SK-MEL-5 (cell line): ENCODE measurements around the genes SRBD1 and PRKCE.

GRCh38 chr2:45567828-45568490 is 43.1 kb downstream of the SRBD1 start:
RAMPAGE:
- cytosol, long total RNA, result no peak
- long total RNA, result no peak
- nucleus, long total RNA, result no peak

GRCh38 chr2:45610386-45611588 is at the start of gene SRBD1:
Gene SRBD1, minus strand, starts transcription at chr2:45611267.
RAMPAGE:
- cytosol, long total RNA, result start-site peak on the minus strand at chr2:45611242-45611274, 1,048 and 838 reads in 2 replicates
- long total RNA, result start-site peak on the minus strand at chr2:45611245-45611274, 620 and 160 reads in 2 replicates
- nucleus, long total RNA, result no peak

DNA sequence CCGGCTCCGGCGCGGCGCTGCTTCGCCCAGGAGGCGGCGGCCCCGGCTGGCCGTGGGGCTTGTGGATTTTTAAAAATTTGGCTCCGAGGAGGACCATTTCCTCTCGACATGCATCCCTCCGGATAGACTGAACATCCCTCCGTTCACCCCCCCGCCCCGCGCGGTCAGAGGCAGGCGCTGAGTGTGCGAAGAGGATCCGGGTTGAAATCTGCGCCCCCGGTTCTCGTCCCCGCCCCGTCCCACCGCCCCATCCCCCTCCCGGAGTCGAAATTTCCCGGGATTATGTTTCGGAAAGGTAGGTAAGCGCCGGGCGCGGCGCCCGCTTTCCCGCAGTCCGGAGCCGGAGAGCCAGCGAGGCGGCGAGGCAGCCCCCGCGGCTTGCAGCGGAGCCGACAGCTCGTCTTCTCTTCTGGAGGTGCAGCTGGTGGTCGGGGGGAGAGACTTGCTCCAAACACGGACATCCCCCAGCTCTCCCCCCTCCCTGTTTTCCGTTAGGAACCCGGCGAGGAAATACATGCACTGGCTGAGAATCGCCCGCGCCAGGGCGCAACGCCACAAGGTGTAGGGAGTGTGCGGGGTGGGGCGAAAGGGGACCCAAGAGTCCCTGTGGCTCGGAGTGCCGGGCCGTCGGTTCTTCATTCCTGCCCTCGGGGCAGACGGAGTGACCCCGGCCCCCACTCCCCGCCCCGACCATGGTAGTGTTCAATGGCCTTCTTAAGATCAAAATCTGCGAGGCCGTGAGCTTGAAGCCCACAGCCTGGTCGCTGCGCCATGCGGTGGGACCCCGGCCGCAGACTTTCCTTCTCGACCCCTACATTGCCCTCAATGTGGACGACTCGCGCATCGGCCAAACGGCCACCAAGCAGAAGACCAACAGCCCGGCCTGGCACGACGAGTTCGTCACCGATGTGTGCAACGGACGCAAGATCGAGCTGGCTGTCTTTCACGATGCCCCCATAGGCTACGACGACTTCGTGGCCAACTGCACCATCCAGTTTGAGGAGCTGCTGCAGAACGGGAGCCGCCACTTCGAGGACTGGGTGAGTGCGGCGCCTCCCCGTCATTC is at the start of gene PRKCE:
Gene PRKCE (plus strand): TSS at position 267 of the 1,066 bp plus-strand sequence.
RAMPAGE:
- cytosol, long total RNA, result no peak
- long total RNA, result no peak
- nucleus, long total RNA, result no peak

RAMPAGE:
- cytosol, long total RNA, result no peak
- long total RNA, result no peak
- nucleus, long total RNA, result no peak
Measured at GRCh38 chr2:45693148-45693845, 41.8 kb downstream of the PRKCE start.

RAMPAGE:
- cytosol, long total RNA, result no peak
- long total RNA, result no peak
- nucleus, long total RNA, result no peak
Measured at GRCh38 chr2:45715812-45716665, 64.6 kb downstream of the PRKCE start.

DNA sequence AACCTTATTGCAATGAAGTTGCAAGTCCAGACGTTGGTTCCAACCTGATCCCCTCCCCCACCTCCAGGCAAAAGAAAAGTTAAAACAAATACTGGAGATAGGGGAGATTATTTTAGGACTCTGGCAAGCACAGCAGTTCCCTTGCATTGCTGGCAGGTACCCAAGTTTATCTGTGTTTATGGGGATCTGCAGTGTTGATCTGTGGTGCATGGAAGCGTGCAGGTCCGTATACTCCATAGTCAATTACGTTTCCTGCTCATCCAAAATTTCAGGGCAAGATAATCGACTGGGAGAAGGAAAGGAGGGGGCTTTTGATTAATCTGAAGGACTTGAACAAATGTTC is 114.5 kb downstream of the PRKCE start:
RAMPAGE:
- cytosol, long total RNA, result no peak
- long total RNA, result no peak
- nucleus, long total RNA, result no peak

GRCh38 chr2:45794115-45794635 is 142.7 kb downstream of the PRKCE start:
RAMPAGE:
- cytosol, long total RNA, result no peak
- long total RNA, result no peak
- nucleus, long total RNA, result no peak

DNA sequence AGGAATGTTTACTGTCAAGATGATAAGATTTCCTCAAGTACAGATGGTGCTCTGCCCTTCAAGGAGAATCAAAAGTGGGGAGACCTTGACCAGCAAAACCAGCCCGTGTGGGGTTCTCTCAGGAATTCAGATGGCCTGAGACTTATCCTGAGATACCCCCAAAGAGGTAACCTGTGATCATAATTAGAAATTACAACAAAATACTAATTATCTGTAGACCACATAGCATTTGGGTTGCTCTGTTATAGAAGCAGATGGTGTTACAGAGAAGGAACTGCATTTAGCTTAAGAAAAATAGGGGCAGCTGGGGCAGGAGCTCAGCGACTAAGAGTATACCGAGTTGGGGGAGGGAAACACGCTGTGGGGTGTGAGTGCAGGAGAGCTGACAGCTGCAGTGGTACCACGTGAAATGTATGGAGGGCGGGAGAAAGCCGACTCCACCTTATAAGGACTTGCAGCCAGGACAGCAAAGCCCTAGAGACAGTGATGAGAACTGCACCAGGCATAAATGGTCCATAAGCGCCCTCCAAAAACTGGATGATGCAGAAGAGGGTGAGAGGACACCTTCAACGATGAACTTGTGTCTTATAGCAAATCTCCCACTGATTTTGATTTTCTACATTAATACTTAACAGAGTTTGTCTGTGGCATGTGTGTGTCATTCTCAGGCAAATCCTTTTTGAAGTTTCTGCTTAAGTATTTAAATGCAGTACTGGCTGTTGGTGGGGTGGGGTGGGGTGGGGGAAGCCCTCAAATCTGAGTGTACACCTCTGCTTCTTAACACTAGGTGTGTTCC is 237.6 kb downstream of the PRKCE start:
RAMPAGE:
- cytosol, long total RNA, result no peak
- long total RNA, result no peak
- nucleus, long total RNA, result no peak

DNA sequence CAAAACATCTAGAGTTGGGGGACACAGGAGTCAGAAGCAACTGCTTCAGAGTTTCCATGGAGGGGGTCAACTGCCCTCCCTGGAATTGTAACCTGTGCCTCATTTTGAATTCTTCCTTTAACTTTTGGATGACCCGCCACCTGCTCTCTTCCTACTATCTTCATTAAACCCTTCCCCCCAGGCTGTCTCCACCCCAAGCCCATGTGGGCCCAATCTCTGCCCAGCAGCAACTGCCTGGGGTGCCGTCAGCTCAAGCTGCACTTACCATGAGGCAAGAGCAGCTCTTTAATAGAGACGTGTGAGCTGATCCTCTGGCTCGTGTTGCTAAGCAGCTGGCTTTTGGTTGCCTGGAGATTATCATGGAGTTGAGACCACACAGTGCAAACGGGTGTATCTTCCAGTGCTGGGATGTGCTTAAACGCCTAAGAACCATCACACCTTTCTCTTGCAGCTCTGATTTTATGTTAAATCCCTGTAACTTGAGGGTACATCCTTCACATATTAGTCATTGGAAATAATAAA is 271.0 kb downstream of the PRKCE start:
RAMPAGE:
- cytosol, long total RNA, result no peak
- long total RNA, result no peak
- nucleus, long total RNA, result no peak

DNA sequence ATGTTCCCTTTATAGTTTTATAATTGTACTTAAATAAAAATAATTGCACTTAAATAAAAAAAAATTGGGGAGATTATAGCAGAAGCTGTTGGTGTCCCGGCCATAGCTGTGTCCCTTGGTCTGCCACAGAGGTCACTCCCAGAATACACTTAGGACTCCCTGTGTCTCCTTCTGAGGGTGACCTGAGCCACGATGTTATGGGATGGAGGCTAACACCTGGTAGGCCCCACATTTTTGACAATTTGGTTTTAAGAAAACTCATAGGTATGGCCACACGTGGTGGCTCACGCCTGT is 285.6 kb downstream of the PRKCE start:
RAMPAGE:
- cytosol, long total RNA, result no peak
- long total RNA, result no peak
- nucleus, long total RNA, result no peak

DNA sequence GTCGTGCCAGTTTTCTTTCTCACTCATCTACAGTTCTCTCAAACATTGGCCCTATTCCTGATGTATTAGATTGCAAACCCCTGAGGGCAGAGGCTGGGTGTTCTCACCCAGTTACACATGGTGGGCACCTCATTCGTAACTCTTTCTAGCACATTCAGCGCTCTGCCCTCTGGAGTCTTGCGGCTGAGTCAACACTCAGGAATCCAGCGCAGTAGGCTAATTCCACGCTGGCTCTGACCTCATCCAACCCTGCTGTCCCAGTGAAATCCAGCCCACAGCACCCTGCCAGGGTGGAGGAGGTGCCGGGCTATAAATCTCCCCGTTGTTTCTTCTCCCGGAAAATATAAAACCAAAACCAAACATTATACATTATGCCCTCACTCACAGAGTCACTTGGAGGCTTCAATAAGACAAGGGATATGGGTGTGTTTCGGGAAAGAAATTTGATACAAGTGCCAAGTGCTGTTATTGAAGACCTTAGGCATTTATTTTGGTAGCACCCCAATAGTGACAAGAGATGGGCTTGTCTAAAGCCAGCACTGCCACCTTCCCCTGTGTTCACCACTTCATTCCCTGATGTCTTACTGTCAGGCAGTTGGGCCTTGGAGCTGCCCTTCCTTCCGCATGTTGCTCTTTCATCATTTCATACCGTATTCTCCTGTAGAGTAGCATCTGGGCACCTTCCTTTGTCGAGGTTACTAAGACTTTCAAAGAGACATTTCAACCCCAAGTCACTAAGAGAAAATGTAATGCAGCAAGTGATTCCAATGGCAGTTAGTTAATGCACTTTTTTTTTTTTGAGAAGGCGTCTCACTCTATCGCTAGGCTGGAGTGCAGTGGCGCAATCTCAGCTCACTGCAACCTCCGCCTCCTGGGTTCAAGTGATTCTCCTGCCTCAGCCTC is 287.6 kb downstream of the PRKCE start:
RAMPAGE:
- cytosol, long total RNA, result no peak
- long total RNA, result no peak
- nucleus, long total RNA, result no peak

DNA sequence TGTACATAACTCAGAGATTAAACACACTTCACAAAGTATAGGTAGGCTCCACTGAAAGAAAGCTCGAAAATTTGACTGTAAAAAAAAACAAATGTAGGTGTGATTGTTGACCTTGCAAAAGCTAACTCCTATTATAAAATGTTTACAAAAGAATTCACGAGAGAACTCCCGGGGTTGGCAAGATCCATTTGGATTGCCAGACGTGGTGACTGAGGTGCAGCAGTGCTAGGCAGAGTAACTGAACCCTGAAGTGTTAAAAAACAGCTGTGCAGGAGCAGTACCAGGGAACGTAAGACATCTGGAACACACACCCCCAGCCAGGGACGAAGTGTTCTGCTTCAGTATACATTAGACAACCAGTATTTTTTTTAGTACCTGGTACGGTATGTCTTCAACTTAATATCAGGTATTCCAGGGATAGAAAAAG is 272.2 kb upstream of the EPAS1 start:
RAMPAGE:
- cytosol, long total RNA, result no peak
- long total RNA, result no peak
- nucleus, long total RNA, result no peak

DNA sequence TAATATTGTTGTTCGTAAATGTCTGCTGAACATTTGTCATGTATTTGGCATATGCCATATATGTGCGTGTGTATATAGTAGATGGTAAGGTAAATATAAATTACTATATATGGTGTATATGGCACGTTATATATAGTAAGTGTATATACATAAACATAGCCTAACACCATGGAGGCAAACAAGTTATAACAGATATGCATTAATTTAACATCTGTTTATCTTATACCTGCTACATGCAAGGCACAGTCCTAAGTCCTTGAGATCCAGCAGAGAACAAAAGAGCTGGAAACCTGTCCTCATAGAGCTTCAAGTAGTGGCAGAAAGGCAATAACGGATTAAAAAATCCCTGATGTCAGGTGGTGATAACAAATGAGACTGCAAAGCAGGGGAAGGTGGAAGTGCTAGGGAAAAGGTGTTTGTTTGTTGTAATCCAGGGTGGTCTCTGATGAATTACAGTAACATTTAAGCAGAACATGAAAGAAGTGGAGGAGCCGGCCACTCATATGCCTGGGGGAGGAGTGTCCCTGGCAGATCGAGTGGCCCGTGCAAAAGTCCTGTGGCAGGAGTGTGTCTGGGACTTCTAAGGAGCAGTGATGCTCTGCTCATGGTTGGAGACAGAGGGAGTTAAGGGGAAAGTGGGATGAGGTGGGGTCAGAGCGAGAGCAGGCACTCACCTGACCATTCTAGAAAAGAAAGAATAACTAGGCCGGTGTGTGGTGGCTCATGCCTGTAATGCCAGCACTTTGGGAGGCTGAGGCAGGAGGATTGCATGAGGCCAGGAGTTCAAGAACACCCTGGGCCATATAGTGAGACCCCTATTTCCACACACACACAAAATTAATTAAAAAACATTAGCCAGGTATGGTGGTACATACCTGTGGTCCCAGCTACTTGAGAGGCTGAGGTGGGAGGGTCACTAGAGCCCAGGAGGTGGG is 261.4 kb upstream of the EPAS1 start:
RAMPAGE:
- cytosol, long total RNA, result no peak
- long total RNA, result no peak
- nucleus, long total RNA, result no peak

DNA sequence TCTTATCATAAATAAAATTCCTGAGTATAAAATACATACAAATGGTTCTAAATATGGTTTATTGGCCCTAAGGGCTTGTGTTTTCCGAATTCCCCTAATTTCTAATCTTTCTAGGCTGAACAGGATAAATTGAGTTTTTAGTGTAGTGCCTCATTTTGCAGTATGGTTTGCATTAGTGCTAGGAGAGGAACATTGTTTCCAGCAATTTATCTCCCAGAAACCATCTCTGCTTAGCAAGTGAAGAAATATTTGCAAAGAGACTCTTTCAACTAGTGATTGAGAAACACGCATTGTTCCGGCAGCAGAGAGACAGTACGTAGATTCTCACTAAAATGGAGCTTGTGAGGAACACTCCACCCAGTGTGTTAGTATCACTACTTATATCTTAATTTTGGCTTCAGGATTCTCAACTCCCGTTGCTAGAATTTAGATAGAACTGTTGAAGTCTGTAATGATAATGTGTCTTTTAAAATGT is 177.7 kb upstream of the EPAS1 start:
RAMPAGE:
- cytosol, long total RNA, result no peak
- long total RNA, result no peak
- nucleus, long total RNA, result no peak

GRCh38 chr2:46177116-46177876 is 119.9 kb upstream of the EPAS1 start:
RAMPAGE:
- cytosol, long total RNA, result no peak
- long total RNA, result no peak
- nucleus, long total RNA, result no peak

RAMPAGE:
- cytosol, long total RNA, result no peak
- long total RNA, result no peak
- nucleus, long total RNA, result no peak
Measured at GRCh38 chr2:46188353-46188702, 108.9 kb upstream of the EPAS1 start.

DNA sequence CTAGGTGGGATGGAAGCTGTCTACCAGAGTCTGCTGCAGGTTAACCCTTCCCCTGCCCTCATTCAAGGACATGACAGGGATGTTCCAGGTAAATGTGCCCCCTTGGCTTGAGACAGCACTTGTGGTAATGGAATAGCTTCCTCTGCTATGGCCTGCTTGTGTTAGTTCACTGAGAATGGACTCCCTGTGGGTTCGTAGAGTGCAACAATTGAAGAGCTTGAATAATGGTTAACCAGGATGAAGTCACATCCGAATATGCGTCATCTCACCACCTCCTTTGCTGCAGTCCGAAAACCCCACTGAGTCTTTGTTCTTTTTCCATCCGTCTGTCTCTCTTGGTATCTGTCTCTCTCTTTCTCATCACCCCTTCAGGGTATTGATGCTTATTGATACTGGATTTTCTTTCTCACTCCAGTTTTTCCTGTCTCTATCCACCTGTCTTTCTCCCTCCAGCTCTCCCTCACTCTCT is 67.7 kb upstream of the EPAS1 start:
RAMPAGE:
- cytosol, long total RNA, result no peak
- long total RNA, result no peak
- nucleus, long total RNA, result no peak

DNA sequence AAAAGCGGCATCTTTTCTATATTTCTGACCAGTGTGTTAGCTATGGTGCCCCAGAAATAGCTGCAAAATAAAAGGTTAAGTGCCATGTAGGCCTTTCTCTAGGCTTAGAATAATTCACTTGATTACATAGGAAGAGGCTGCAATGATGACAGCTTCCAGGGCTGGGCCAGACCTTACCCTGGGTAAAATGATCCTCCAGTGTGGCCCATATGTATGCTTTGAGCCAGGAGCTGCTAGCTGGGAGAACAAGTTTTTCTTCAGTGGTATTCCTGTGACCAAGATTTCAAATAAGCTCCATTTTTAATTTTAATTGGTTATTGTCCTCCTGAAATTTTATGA is 21.8 kb downstream of the EPAS1 start:
RAMPAGE:
- cytosol, long total RNA, result no peak
- long total RNA, result no peak
- nucleus, long total RNA, result no peak

DNA sequence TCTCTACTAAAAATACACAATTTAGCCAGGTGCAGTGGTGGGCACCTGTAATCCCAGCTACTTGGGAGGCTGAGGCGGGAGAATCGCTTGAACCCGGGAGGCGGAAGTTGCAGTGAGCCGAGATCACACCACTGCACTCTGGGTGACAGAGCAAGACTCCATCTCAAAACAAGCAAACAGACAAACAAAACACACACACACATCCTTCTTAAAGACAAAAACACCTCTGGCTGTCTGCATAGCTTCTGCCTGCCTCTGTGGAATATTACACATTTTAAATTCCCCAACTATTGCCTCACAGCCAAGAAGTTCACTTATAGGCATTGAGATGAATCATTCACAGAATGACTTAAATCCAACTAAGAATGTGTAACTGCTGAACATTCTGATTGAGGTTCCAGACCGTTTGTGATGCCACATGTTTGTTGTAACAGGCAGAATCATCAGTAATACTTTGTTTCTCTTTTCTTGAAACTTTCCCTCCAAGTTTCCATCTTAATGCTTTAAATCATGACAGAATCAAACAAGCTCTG is 32.5 kb downstream of the EPAS1 start:
RAMPAGE:
- cytosol, long total RNA, result no peak
- long total RNA, result no peak
- nucleus, long total RNA, result no peak

GRCh38 chr2:46332580-46333411 is 35.6 kb downstream of the EPAS1 start:
RAMPAGE:
- cytosol, long total RNA, result no peak
- long total RNA, result no peak
- nucleus, long total RNA, result no peak